Measurements from ENCODE around the genes IL18RAP and MFSD9.

DNA sequence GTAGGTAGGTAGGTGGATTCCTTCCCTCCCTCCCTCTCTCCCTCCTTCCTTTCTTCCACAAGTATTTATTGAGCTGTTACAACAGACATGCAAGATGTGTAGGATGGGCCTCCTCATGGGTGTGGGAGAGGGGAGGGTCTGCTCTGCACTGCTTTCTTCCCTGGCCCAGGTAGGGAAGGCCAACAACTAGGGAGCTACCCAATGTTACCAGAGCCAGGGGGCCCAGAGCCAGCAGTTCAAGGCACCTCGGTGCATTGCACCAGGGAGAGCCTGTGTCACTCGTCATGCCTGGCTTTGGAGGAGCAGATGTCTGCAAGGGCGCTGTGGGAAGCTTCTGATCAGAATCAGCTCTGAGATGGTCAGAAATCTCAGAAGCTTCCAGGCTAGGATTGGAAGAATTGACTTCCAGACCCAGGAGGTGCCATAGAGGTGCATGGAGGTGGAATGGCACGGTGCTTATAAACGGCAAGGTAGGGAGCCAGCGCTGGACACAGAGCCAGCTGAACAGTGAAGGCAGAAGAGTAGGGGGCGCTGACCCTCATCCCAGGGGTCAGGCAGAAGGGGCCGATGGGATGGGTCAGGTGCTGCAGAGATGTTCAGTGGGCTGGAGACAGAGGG, 9.0 kb downstream of the IL1R1 start:
- RRBS = no CpG with 5 or more reads among the region's 8 CpGs

DNA sequence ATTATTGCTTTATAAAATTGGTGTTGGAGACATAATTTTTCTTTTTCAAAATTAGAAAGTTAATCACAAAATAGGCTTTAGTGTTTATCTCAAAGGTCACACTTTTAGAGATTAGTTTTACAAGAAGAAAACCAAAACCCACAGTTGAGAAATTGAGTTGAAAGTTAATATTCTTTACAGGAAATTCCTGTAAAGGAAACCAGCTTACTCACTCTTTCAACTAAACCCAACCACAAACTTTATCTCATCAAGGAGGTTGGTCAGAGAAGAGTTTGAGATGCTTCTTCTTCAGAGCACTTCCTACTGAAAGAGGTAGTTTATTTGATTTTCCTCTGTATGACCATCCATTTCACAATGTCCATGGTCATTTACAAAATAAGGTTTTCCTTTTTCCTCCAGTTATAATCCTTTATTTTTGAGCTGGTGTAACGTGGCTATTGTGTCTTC, 4.6 kb upstream of the IL18RAP start:
- RRBS = no CpG with 5 or more reads among the region's 1 CpG

- RRBS = no CpG with 5 or more reads among the region's 4 CpGs
Measured at GRCh38 chr2:102422820-102423517, at the start of gene IL18RAP. Gene IL18RAP (plus strand): TSS chr2:102423160.

GRCh38 chr2:102690114-102690674, 46.5 kb downstream of the MFSD9 start:
- RRBS = no CpG with 5 or more reads among the region's 8 CpGs

DNA sequence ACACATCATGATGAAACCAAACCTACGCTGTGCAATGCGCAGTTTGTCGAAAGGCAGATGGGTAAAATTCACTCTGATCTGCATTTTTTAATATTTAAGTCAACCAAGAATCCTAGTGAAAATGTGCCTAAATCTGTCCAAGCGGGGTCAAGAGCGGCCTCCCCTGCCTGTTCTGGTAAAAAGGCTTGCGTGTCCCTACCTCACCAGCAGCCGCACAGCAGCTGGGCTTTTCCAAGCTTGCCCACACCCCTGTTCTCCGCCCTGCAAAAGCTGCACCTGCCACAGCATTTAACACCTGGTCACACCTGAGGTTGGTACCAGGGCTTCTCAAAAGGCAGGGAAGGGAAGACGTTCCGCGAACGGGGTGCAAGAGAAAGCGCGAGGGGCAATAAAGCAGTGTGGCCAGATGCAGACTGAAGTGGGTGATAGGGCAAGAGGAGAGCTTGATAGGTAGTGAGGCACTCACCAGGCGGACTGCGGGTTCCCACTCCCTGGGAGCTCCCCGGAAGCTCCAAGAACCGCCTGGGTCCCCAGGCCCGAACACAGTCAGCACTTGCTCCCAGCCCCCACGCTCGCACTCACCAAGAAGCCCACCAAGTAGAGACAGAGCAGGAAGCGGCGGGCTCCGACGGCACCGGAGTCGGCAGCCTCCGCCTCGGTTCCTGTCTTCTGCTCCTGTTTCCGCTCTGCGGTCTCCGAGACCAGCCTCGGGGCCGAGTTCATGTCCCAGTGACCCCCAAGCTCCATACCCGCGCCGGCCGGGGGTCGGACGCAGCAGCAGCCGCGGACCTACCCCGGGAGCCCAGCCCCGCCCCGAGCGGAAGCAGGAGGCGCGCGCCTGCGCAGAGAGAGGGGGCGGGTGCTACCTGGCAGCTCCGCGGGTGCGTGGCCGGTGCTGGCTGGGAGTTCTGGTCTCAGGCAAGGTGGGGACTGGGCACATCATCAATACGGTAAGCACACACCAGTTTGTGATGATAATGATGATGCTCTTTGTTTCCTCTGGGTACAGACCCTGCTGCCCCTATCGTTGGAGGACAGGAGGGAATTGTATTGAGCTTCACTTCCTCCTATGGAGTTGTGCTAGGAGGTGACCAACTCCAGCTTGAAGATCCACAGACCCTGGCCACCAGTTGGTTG, at the start of gene MFSD9:
TSS of gene MFSD9 (minus strand) at position 825 of the 1,137 bp plus-strand sequence.
- RRBS = under 1% methylated on average over 17 of the region's 57 CpGs

- RRBS = no CpG with 5 or more reads among the region's 5 CpGs
Measured at GRCh38 chr2:102826937-102827444, 65.2 kb downstream of the TMEM182 start.

GRCh38 chr2:103963371-103963585, 890.6 kb upstream of the POU3F3 start:
- RRBS = no CpG with 5 or more reads among the region's 3 CpGs

GRCh38 chr2:104043944-104044245, 810.0 kb upstream of the POU3F3 start:
- RRBS = no CpG with 5 or more reads among the region's 7 CpGs

DNA sequence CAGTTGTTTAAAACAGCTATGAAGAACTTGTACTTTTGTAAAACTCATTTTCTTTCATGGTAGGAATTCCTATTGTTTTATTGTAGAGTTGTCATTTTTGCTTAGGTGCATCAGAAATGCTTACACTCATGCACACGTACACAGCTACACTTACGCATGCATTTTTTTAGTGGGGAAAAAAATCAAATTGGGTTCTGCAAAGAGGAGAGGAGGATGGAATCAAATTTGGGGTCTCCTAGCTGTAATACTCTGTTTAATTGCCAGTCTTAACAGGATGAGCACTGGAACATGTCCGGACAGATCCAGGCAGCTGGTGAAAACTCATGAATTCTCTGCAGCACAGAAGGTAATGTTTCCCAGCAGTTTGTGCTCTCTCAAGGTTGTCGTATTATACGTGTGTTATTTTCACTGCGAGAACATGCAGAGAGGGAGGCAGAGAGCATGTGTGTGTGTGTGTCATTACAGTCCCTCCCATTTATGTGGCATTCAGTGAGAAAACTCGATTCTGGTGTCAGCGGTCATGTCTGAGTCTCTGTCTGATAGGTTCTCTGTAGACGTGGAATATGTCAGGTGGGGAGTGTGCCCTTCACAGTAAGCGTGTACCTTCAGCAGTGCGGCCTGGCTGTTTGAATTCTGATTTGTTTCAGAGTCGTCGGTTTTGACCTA, 150.3 kb upstream of the POU3F3 start:
- RRBS = no CpG with 5 or more reads among the region's 13 CpGs

GRCh38 chr2:104758029-104758355, 95.9 kb upstream of the POU3F3 start:
- RRBS = no CpG with 5 or more reads among the region's 2 CpGs

DNA sequence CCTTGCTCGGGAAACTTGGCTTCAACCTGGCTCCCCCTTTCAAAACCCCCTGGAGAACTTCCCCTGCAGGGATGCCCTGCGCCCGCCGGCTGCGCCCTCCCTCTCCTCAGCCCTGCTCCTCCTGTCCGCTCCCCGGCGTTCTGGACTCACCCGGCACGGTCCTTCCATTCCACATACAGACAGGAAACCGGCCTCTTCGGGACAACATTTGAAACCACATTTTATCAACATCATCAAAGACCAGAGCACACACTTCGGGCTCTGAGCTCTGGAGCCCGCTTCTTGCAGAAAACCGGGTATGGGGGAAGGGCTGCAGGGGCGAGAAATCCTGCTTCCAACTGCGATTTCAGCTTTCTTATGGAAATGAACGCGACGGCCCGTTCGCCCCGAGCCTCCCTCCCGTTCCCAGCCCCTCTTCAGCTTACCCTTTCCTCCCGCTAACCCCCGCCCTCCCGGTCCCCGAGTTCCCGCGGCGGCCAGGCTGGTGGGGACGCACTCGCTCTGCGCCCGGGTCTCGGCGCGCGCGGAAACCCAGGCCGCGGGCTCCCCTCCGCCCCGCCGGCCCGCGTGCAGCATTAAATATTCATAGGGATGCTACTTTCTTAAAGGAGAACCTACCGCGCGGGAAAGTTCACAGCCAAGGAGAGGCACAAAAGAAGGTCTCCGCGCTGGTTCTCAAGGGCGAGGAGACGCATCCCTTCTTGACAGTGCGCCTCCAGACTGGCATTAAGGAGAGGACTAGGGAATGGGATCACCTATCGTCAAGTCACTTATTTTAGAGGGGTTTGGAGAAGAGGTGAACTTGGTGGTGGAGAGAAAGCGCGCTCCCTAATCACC, 18.4 kb downstream of the POU3F3 start:
- RRBS = 3% methylated on average over 25 of the region's 58 CpGs

DNA sequence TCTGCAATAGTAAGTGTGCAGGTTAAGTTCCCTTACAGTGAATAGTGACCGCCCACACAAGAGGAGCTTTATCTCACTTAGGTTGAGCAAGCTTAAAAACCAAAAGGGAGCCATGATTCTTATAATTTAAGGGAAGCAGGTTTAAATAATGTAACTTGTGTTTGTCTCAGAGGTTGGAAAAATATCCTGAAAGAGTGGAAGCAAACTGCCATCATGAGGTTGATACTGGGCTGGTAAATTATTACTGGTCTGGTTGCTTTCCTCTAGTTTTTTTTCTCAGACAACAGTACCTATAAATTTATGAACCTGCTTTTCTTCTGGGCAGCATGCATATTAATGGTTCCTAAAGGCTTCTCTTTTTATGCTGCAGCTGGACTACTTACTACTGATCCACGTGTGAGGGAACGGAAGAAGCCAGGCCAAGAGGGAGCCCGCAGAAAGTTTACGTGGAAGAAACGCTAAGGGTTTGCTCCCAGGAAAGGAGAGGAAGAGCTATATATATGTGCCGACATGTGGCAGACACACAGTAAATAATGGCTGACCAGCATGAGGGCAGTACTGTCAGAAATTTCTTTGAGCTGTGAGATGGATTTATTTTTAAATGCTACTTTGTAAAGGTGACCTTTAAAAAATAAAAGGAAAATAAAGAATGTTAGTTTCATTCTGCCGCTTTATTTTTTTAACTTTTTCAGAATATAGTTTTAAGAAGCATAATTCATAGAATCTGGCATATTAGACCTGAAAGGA, 61.6 kb downstream of the MRPS9 start:
- RRBS = no CpG with 5 or more reads among the region's 8 CpGs

- RRBS = no CpG with 5 or more reads among the region's 21 CpGs
Measured at GRCh38 chr2:105102700-105103531, 65.0 kb downstream of the MRPS9 start.

DNA sequence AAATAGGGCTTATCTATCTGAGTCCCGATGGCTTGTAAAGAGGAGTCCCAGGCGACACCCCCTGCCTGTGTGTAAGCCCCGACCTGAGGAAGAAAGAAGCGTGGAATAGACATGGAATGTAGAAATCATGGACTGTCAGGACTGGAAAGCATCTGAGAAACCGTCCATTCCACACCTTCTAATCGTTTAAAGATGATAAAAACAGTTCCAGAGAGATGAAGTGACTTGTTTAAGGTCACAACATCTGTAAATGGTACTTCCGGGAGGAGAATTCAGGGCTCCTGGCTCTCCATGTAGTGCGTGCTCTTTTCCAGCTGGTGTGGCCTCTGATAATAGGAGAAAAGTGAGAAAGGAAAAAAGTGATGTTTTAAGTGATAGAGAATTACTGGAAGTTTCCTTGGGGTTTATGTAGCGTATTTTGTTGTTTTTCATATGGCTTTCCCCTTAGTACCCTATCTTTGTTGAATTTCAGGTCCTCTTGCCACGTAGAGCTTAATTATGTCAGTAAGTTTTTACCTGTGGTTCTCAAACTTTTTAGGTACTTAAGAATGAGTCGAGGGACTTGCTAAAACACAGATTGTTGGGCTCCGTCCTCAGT, 660 bp downstream of the C2orf49 start:
- RRBS = no CpG with 5 or more reads among the region's 12 CpGs

GRCh38 chr2:105420782-105421502, 22.1 kb upstream of the FHL2 start:
- RRBS = no CpG with 5 or more reads among the region's 6 CpGs

- RRBS = no CpG with 5 or more reads among the region's 8 CpGs
Measured at GRCh38 chr2:105432492-105433247, 33.8 kb upstream of the FHL2 start.

GRCh38 chr2:105455564-105456260, 56.9 kb upstream of the FHL2 start:
- RRBS = no CpG with 5 or more reads among the region's 8 CpGs

- RRBS = no CpG with 5 or more reads among the region's 12 CpGs
Measured at GRCh38 chr2:105617515-105618319, 127.0 kb upstream of the NCK2 start.

- RRBS = no CpG with 5 or more reads among the region's 3 CpGs
Measured at GRCh38 chr2:105934032-105934373, 131.5 kb upstream of the ECRG4 start.

- RRBS = no CpG with 5 or more reads among the region's 18 CpGs
Measured at GRCh38 chr2:106095582-106096171, 30.2 kb downstream of the ECRG4 start.

Measured in epidermal melanocyte (primary cell).